Frontal cortex (tissue), 2 donors: ENCODE measurements around the gene ATP6V1G3.

DNA sequence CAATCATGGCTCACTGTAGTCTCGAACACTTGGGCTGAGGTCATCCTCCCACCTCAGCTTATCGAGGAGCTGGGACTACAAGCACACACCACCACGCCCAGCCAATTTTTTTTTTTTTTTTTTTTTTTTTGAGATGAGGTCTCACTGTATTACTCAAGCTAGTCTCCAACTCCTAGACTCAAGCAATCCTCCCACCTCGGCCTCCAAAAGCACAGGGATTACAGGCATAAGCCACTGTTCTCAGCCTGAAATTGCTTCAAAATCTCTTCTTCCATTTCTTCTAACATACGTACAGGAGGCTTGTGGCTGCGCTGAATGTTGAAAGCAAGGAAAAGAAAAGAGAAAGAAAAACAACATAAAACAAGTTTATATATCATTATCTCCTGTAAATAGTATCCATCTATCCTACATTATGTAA is 91.9 kb upstream of the RGS18 start:
- RAMPAGE, long total RNA: no peak

GRCh38 chr1:192158966-192159473 is 758 bp downstream of the RGS18 start:
- RAMPAGE, long total RNA: no peak

DNA sequence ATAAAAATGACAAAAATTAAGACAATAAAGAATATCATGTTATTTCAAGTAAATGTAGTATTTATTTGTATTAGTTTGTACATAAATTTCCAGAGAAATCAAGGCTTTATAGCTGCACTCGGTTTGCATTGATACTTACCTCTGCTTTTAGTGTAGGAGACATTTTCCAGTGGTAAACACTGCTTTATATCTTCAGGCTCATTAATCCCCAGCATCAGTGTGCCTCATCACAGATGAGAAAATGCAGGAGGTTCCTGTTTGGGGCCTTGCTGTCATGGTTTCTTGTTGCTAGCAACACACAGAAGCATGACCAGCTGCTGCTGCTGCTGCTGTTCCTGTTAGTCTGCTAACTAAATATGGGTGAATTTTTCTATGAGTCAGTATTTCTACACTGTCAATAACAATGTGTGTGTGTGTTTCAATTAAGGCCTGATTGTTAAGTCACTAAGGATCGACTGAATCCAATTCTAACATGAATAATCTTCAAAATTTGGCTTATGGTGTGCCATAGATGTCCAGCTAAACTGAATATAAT is 85.8 kb upstream of the RGS1 start:
- RAMPAGE, long total RNA: no peak

DNA sequence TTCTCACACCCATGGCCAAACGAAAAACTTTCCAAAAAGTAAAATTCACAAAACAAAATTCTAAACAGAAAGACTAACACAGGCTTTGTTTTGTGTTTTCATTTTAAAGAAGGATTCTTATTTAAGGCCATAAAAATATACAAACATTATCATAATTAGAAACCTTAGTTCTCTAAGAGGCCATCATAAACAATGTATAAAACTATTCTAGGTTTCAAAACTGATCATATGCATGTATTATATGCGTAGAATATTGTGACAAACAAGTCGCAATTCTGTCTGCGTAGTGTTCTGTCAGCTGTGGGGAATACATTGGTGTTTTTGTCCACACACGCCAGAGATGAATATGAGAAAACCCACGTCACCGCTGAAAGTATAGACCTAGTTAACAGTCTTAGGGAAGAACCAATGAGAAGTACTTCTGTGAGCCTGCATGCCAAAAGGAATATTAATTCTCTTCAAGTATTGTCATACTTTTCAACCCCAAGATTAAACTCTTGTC is 55.5 kb upstream of the RGS1 start:
- RAMPAGE, long total RNA: no peak

DNA sequence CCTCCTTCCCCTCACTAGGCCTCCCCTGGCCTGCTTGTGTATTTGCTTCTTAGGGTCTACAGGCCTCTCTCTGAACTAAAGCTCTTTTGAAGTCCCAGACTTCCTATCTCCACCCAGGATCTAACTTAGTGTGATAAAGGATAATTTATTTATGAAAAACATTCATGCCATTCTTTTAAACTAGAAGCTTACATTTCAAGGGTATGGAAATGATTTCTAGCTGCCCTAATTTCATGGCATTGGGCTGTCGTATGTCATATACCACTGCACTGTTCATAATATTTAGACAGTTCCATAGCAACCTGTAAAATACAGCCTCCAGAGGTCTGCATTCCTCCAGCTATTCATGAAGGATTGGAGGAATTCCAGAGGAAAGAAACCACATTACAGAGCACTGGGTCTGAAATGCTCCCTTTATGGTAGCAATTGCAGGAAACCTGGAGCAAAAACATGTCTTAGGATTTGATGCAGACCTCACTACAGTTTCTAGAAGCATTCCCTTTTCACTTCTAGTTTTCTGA is 35.9 kb upstream of the RGS1 start:
- RAMPAGE, long total RNA: no peak

DNA sequence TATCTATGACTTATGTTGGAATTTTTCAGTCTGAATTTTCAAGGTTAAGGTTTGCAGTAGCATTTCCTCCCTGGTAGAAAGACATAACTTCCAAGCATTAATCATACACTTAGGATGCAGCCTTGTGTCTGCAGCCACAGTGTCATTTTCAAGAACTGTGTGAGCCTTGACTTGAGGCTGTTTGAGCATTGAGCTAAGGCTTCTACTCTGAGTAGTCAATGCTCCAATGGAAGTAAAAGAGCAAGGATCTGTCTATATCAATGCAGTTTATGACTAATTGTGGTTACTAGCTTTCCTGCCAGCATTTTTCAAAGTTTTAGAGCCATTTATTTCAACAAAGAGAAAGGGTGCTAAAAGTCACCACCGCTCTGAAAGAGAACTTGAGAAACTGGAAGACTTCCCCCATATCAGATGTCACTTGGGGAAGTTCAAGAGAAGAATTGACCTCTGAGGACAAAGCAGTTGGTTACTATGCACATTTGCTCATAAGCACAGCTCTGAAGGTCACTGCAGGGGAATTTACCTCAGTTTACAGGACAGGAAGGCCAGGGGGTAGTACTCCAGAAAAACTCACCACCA is 24.6 kb upstream of the RGS1 start:
- RAMPAGE, long total RNA: no peak

- RAMPAGE, long total RNA: no peak
Measured at GRCh38 chr1:192609130-192609585, 26.8 kb upstream of the RGS13 start.

DNA sequence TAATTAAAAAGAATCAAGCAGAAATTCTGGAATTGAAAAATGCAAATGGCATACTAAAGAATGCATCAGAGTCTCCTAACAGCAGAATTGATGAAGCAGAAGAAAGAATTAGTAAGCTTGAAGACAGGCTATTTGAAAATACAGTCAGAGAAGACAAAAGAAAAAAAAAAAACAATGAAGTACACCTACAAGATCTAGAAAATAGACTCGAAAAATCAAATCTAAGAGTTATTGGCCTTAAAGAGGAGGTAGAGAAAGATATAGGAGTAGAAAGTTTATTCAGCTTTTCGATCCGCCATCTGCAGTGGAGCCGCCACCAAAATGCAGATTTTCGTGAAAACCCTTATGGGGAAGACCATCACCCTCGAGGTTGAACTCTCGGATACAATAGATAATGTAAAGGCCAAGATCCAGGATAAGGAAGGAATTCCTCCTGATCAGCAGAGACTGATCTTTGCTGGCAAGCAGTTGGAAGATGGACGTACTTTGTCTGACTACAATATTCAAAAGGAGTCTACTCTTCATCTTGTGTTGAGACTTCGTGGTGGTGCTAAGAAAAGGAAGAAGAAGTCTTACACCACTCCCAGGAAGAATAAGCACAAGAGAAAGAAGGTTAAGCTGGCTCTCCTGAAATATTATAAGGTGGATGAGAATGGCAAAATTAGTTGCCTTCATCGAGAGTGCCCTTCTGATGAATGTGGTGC is 80.1 kb downstream of the RGS13 start:
- RAMPAGE, long total RNA: no peak

DNA sequence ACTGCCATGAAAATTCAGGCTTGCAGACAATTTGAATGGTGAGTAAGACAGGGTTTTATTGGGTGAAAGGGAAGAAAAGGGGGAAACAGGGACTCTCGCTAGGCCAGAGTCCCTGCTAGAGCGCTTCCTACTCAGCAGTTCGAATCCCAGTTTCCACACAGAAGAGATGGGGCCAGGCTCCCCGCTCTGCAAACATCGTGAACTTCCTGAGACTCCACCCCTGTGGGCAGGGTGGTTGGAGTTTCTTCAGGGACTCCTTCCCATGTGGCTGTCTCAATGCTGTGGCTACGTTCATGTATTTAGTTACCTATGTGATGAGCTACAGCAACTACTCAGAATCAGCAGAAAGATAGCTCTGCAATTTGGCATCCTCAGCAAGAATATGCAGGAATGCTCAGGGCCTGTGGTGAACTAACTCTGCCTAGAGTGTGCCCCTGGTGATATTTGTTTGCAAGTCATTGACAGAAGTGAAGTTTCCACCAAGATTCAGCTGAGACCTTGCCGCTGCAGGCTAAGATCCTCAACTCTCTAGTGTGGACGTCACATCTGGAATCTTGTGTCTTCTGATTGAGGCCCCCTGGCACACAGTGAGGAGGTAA is 8.0 kb upstream of the GLRX2 start:
- RAMPAGE, long total RNA: no peak

GRCh38 chr1:193461590-193462156 is 275.3 kb upstream of the B3GALT2 start:
- RAMPAGE, long total RNA: no peak

DNA sequence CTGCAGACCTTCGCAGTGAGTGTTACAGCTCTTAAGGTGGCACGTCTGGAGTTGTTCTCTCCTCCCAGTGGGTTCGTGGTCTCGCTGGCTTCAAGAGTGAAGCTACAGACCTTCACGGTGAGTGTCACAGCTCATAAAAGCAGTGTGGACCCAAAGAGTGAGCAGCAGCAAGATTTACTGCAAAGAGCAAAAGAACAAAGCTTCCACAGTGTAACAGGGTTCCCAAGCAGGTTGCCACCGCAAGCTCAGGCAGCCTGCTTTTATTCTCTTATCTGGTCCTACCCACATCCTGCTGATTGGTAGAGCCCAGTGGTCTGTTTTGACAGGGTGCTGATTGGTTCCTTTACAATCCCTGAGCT is 886.1 kb downstream of the KCNT2 start:
- RAMPAGE, long total RNA: no peak

- RAMPAGE, long total RNA: no peak
Measured at GRCh38 chr1:196603612-196604232, 4.5 kb downstream of the KCNT2 start.

- RAMPAGE, long total RNA: no peak
Measured at GRCh38 chr1:196877888-196878659, 9.8 kb upstream of the CFHR4 start.

DNA sequence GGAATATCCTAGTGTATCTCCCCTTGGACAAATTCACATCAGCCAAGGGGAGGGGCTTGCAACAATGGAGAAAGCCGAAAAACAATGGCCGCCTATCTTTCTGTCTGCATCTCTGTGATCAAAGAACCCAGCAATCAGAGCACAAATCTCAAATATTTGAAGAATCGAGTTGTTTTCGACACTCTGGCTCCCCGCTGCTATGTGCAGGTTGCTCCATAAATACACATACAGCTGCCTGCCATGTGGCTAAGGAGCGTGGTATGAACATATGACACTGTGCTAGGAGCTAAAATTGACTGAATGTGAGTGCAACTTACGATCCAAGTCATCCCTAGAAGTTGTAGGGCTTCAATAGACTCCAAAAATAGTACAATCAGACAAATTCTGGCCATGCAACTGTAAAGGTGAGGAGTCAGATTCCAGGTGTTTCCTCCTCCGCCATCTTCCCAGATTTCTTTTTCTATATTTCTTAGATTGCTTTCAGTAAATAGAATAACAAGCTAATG is 8.6 kb downstream of the CFHR4 start:
- RAMPAGE, long total RNA: no peak

DNA sequence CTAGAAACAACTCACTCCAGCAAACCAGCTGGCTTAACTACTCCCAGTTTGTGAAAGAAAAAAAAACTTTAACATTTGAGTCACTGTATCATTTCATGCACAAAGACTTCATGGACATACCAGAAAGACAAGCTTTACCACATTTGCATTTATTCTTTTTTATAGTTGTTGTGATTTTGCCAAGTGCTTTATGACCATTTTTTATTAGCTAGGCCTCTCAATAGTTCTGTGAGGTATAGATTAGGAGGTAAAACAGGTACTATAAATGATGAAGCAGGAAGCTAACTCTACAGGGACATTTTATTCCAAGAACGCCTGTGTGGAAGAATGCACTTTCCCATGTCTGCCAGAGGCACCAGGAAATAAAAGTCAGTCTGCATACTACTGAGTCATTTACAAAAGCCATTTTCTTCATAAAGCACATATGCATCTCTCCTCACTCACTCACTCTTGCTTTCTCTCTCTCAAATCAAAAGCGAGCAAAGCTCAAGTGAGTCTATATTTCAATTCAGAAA is 8.3 kb upstream of the DENND1B start:
- RAMPAGE, long total RNA: no peak

- RAMPAGE, long total RNA: no peak
Measured at GRCh38 chr1:198169689-198170362, 13.0 kb downstream of the NEK7 start.

GRCh38 chr1:198191769-198192408 is 35.1 kb downstream of the NEK7 start:
- RAMPAGE, long total RNA: no peak

- RAMPAGE, long total RNA: no peak
Measured at GRCh38 chr1:198196528-198197107, 39.8 kb downstream of the NEK7 start.

- RAMPAGE, long total RNA: no peak
Measured at GRCh38 chr1:198234325-198235092, 77.7 kb downstream of the NEK7 start.

- RAMPAGE, long total RNA: no peak
Measured at GRCh38 chr1:198540455-198541082, at the start of gene ATP6V1G3. ATP6V1G3 (minus strand) TSS chr1:198540680.